Metastatic Pancreatic Carcinoma in the Ovary (tissue), 1 donor: ENCODE data around the genes ERVV-2, ZNF665 and ZNF845.

- PRO-cap, result no peak
These were observed at the start of gene ERVV-2 for GRCh38 chr19:53044590-53044886. Gene ERVV-2 (plus strand): TSS chr19:53044740.

DNA sequence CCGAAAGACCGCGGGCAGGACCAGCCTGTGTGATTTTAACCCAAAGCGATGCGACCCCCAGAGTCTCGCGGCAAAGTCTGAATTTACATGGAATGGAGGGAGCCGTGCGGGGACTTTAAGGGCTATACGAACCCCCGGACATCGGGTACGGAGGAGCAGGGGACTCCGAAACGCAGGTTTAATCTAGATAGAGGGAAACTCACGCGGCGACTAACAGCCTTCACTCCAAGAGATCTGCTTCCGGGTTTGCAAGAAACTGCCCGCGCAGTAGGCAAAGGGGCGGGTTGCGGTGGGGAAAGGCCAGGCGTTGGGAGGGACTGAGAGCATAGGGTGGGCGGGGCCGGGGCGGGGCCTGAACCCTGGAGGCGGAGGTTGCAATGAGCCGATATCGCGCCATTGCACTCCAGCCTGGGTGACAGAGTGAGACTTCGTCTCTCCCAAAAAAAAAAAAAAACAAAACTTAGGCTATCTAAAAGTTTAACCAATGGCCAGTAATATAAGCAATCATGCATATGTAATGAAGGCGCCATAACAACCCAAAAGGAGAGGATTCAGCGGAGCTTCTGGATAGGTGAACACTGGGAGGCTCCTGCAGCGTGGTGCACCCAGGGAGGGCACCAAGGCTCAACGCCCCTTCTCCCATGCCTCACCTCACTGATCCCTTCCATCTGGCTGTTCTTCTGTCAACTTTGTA lies at the start of gene ZNF665:
ZNF665 (minus strand) TSS at position 250 of the 694 bp plus-strand sequence.
- PRO-cap, result unidirectional peak, minus-strand start at position 236 of the sequence

GRCh38 chr19:53333481-53334706 lies at the start of gene ZNF845:
Gene ZNF845 (plus strand): TSS chr19:53333749.
- PRO-cap, result bidirectional peak, plus-strand start at chr19:53333749, minus-strand start at chr19:53333562

- PRO-cap, result no peak
These were observed 479 bp downstream of the ZNF525 start for GRCh38 chr19:53365841-53366526.

GRCh38 chr19:53422972-53423409 lies 8.8 kb upstream of the ZNF761 start:
- PRO-cap, result no peak

- PRO-cap, result no peak
These were observed 11.7 kb downstream of the ZNF813 start for GRCh38 chr19:53479091-53479757.

DNA sequence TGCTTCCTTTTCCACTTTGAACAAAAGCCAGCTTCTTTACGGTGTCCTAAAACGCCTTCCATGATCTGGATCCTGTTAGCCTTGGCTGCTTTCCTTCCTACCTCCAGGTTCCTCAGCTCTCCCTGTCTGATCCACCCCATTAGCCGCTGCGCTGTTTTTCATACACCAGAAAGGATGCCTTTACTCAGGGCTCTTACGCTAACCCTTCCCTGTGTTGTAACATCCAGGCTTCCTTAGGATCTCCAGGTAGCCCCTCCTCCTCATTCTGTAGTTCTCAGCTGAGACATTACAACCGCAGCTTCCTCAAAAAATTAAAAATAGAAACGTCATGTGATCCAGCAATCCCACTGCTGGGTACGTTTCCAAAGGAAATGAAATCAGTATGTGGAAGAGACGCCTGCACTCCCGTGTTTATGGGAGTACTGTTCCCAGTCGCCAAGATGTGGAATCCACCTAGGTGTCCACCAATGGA lies 18.5 kb upstream of the MYADM start:
- PRO-cap, result no peak

DNA sequence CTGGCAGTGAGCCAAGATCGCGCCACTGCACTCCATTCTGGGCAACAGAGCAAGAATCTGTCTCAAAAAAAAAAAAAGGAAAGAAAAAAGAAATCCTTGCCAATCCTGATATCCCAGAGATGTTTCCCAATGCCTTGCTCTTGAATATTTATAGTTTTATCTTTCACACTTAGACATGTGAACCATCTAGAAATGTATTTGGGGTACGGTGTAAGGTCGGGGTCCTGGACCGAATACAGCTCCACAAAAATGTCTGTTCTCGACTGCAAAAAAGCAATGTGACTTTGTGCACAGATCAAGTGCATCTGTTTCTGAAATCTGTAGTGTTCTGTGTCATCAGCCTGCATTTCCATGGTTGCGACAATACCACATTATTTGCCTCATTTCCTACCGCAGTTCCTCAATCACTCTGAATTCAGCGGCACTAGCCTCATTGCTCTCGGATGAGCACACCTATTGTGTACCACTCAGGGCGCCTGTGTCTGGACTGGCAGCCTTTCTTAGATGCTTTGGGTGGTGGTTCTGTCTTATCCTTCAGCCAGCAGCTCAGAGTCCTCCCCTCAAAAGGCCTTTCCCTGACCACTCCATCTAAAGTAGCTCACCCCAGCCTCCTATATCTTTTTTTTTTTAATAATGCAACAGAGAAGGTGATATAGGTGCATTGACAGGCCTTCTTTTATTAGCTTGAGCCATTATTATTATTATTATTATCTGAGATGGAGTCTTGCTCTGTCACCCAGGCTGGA lies 15.9 kb upstream of the MYADM start:
- PRO-cap, result no peak

DNA sequence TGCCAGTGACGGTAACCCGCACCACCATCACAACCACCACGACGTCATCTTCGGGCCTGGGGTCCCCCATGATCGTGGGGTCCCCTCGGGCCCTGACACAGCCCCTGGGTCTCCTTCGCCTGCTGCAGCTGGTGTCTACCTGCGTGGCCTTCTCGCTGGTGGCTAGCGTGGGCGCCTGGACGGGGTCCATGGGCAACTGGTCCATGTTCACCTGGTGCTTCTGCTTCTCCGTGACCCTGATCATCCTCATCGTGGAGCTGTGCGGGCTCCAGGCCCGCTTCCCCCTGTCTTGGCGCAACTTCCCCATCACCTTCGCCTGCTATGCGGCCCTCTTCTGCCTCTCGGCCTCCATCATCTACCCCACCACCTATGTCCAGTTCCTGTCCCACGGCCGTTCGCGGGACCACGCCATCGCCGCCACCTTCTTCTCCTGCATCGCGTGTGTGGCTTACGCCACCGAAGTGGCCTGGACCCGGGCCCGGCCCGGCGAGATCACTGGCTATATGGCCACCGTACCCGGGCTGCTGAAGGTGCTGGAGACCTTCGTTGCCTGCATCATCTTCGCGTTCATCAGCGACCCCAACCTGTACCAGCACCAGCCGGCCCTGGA lies 6.0 kb downstream of the MYADM start:
- PRO-cap, result no peak

DNA sequence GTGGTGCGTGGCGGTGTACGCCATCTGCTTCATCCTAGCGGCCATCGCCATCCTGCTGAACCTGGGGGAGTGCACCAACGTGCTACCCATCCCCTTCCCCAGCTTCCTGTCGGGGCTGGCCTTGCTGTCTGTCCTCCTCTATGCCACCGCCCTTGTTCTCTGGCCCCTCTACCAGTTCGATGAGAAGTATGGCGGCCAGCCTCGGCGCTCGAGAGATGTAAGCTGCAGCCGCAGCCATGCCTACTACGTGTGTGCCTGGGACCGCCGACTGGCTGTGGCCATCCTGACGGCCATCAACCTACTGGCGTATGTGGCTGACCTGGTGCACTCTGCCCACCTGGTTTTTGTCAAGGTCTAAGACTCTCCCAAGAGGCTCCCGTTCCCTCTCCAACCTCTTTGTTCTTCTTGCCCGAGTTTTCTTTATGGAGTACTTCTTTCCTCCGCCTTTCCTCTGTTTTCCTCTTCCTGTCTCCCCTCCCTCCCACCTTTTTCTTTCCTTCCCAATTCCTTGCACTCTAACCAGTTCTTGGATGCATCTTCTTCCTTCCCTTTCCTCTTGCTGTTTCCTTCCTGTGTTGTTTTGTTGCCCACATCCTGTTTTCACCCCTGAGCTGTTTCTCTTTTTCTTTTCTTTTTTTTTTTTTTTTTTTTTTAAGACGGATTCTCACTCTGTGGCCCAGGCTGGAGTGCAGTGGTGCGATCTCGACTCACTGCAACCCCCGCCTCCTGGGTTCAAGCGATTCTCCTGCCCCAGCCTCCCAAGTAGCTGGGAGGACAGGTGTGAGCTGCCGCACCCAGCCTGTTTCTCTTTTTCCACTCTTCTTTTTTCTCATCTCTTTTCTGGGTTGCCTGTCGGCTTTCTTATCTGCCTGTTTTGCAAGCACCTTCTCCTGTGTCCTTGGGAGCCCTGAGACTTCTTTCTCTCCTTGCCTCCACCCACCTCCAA lies 6.7 kb downstream of the MYADM start:
- PRO-cap, result no peak

DNA sequence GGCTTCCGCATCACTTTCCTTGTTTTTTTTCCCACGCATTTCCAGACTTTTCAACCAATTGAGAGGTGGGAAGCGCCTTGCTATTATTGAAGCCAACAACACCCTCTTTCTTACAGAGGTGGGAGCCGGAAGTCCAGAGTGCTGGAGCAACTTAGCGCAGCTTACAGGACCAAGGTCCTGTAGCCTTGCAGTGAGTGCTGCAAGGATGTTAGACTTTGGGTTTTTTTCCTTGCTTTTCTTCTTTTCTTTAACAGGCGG lies 13.8 kb upstream of the CACNG6 start:
- PRO-cap, result no peak

DNA sequence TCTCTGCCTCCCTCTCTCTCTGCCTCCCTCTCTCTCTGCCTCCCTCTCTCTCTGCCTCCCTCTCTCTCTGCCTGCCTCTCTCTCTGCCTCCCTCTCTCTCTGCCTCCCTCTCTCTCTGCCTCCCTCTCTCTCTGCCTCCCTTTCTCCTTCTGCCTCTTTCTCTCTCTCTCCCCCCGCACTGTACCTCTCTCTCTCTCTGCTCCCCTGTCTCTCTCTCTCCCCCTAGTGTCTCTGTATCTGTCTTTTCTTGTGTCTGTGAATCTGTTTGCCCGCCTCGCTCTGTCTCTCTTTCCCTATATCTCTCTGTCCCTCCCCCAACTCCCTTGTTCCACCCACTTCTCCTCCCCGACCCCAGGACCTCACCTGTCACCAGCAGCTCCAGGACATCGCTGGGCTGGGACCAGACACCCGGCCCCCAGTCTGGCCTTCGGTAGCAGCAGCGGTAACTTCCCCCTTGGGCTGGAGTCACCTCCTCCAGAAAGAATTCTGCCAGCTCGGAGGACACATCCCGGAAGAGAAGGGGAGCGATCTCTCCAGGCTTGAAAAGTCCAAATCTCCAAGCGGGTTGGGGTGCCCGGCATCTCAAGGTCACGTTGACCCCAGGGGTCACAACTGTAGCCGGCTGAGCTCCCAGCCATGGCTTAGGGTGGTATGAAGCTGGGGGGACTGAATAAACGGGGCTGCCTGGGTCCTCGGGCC lies 4.0 kb downstream of the OSCAR start:
- PRO-cap, result bidirectional peak, plus-strand start at position 477 of the sequence, minus-strand start at position 286 of the sequence

DNA sequence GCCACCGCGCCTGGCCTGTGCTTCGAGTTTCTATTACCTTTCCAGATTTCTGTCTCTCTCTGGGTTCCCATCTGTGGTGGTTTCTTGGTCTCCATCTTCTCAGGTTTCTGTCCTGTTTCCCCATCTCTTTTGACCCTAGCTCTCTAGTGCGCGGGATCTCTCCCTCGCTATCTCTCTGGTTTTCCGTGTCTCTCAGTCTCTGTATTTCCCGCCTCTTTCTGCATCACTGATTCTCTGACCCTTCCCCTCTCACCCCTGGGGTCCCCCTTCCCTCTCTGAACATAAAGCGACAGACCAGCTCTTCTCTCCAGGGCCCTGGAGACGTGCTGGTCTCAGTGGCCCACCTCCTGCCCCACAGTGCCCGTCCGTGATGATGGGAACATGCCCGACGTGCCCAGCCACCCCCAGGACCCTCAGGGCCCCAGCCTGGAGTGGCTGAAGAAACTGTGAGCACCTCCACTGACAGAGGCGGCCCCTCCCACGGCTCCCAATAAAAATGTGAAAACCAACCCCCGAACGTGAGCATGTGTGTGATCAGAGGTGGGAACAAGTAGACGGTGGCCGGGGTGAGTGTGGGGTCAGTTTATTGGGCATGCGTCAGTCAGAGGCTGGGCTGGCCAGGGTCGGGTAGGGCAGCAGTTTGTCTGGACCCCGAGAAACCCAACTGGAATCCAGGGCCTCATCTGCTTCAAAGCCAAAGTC lies 3.9 kb downstream of the NDUFA3 start:
- PRO-cap, result no peak

GRCh38 chr19:54112231-54112563 lies 3.3 kb downstream of the TFPT start:
- PRO-cap, result no peak

GRCh38 chr19:54114210-54114772 lies 1.2 kb downstream of the TFPT start:
- PRO-cap, result no peak

DNA sequence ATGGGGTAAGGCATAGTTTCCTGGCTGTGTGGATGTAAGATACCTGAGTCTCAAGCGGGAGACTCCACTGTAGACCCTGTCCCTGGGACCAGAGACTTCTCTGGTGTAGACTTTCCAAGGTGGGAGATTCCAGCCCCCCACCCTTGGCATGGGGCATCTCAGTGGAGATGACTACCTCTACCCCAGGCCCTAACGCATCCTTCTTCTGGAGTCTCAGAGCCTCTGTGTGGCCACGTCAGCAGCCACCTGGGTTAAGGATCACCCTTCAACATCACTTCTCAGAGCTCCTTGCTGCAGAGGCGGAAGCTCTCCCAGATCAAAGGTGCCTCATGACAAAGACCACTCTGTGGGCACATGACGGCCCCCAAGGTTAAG lies 2.1 kb downstream of the CNOT3 start:
- PRO-cap, result no peak

DNA sequence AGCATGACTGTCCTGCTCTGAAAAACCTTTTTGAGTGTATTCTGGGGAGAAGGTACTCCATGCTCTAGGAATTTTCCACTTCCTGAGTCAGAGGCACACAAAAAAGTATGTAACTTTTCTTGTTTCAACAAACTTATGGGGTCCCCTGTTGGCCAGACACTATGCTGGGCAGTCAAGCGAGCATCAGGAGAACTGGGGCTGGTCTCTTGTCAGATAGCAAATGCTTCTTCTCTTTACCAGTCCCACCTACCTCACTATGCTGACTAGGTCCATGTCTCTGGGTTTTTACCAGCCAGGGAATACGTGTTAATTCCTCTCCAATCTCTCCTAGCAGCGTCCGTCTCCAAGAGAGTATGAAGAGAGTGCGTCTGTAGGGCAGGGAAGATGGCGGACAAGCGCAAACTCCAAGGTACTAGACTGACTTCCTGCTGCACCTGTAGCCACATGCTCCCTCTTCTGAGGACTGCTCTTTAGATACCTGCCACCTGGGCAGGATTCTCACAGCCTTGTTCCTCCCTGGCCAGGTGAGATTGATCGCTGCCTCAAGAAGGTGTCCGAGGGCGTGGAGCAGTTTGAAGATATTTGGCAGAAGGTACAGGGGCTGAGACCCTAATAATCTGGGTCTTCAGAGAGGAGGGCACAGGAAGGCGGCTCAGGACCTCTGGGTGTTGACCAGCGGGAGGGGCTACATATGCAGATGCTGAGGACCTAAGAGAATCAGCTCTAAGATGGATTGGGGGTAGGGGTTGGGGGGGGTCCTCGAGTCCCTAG lies 5.2 kb downstream of the CNOT3 start:
- PRO-cap, result no peak

DNA sequence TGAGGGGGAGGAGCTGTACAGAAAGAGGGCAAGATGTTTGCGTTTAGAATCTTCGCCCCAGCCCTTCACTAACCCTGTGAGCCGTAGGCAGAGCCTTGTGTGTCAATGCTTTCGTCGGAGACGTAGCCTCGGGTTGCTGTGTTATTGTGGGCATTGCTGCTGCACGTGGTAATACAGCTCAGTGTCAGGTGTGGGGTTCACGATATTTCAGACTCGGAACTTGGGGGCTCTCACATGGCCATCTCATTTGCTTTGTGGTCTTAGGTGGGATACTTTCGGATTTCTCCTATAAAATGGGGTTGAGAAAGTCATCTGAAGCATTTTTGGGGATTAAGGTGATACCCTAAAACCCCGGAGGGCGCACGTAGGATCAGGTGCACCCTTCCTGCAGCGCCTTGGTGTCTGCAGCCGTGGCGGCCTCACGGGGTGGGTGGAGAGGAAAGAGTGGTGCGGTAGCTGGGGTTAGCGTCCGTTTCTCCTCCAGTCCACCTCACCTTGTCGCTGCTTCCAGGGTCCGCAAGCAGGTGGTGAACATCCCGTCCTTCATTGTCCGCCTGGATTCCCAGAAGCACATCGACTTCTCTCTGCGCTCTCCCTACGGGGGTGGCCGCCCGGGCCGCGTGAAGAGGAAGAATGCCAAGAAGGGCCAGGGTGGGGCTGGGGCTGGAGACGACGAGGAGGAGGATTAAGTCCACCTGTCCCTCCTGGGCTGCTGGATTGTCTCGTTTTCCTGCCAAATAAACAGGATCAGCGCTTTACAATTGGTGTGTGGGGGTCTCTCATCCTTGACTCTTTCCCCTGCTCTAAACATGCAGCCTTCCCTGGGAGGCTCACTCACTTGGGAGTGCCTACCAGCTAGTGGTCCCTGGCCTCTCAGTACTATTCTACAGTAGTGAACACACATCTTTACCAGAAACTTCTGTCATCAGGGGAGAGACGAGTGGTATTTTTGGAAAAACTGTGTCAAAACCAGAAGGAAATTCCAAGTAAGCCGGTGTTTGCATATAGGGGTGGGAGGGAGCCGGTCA lies 6.5 kb downstream of the RPS9 start:
- PRO-cap, result no peak

- PRO-cap, result bidirectional peak, plus-strand start at chr19:54210233, minus-strand start at chr19:54210041
These were observed 9.2 kb downstream of the RPS9 start for GRCh38 chr19:54209599-54210587.

- PRO-cap, result bidirectional peak, plus-strand start at chr19:54211156, minus-strand start at chr19:54211036
These were observed 10.1 kb downstream of the RPS9 start for GRCh38 chr19:54210747-54211223.